ENCODE measurements around the gene PTX3.

GRCh38 chr3:156483424-156483846, 71.5 kb downstream of the SSR3 start:
- PRO-cap: no peak
- RAMPAGE, long total RNA, 4 experiments: no peak in any of the 4 experiments

DNA sequence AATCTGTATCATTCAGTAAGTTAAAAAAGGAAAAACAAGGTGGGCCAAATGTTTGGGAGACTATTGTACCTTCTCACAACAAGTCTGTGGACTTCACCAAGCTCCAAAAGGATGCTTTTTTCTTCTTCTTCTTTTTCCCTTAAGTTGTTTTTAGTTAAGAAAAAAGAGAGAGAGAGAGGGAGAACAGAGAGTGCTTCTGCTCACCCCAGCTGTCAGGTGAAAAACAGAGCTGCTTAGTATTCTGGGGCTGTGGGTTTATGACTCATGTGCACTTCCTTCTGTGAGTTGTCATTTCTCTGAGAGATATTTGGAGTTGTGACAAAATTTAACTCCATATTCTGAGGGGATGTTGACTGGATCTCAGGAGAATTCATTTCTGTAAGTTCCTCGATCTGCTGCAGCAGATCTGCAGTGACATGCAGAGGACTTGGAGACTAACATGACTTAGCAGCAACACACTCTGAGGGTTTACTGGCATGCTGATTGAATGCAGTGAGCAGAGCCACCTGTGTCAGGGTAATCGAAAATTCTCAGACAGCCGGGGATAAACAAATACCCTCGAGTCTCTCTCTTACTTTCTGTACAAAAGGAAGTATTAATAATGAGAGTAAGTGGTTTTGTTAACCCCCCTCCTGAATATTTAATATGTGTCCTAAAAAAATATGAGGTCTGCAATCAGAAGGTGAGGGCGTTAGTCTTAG, 70.6 kb downstream of the SSR3 start:
- PRO-cap: unidirectional peak, minus-strand start at position 214 of the sequence
- RAMPAGE, long total RNA, 4 experiments: no peak in any of the 4 experiments

DNA sequence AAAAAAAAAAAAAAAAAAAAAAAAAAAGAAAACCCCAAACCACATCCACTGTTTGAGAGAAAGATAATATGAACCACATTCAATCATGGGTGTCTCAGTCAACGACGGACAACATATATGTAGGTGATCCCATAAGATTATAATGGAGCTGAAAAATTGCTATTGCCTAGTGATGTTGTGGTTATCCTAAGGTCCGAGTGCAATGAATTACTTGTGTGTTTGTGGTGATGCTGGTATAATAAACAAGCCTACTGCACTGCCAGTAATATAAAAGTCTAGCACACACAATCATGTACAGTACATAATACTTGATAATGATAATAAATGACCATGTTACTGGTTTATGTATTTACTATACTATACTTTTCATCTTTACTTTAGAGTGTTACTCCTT, 30.2 kb downstream of the SSR3 start:
- PRO-cap: no peak
- RAMPAGE, long total RNA, 4 experiments: no peak in any of the 4 experiments

DNA sequence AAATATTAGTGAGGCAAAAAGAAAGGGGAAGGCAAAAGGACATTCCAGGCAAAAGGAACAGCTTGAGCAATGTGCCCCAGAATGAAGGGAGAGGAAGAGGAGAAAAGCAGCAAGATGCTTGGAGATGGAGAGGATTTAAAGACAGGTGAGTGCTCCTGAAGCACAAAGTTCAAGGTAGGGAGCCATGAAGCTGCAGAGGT, 26.4 kb downstream of the SSR3 start:
- PRO-cap: no peak
- RAMPAGE, long total RNA, 4 experiments: no peak in any of the 4 experiments

- PRO-cap: no peak
- RAMPAGE, long total RNA, 4 experiments: no peak in any of the 4 experiments
Observed at GRCh38 chr3:156531367-156531647, 23.6 kb downstream of the SSR3 start.

DNA sequence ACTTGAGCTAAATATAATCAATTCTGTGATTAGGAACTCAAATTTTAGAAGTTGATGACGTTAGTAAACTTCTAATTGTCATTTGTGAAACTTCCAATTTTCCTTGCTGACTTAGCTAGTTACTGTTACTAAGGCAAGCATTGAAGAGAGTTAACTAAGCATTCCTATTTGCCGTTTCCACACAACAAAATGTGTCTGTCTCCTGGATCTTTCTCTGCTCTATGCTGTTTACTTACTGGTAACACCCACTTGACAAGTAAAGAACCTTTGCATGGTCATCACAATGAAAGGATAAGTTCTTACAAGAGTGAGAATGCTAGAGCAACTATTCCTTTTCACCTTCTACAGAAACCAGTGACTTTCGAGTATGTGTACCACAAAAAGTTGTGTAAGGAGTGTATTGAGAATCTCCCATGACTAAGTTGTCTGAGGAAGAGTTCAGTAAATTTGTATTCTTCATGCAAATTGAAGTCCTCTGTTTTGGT, 10.7 kb downstream of the TIPARP start:
- PRO-cap: no peak
- RAMPAGE, long total RNA, 4 experiments: no peak in any of the 4 experiments

DNA sequence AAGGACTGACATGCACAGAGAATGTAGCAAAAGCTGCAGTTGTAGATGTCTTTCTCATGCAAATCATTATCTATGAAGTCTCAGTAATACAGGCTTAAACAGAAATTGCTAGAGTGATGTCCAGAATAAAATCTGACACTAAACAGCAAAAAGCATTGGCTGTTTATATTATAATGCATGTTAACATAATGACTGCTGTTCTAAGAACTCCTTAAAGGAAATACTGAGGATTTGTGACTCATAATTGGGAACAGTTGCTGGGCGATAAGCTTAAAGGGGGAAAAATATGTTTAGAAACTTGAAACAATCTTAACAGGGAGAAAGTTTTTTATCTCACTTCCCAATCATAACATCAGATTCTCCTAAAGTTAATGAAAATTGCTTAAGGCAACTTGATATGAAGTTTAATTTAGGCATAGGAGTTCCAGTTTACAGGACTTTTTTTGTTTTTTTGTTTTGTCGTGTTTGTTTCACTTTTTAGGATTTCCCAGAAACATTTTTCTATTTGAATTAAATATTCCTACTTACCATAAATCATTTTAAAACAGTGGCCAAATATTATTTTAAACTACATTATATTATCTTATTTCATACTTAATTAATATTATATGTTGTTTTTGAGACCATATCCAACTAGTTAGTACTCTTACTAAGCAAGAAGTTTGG, 17.6 kb downstream of the TIPARP start:
- PRO-cap: no peak
- RAMPAGE, long total RNA, 4 experiments: no peak in any of the 4 experiments

DNA sequence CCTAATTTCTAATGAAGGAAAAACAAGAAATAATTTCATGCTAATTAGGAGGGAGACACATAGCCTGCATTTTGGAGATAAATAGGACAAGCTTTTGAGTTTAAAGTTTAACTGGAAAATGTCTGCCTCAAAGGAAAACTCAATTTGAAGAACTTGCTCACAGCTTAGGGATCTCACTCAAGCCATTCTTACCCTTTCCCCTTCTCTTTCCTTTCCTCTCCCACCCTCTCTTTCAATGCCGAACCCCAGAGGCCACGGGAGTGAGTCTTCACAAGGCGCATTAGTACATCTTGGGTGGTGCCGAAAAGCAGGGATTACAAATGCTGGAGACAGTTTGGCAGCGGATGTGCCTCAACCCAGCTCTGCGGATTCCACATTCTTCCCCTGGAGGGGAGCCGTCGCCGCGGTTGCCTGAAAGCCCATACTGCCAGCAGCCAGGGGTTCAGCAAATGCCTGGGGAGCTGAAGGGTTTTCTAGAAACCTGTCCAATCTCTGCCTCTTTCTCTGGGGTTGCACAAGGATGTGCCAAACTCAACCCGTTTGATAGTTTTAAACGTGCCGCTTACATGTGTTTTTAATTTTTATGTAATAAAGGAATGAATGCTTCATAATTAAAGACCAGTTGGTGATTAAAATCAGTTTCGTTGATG, 74.8 kb upstream of the LEKR1 start:
- PRO-cap: no peak
- RAMPAGE, long total RNA, 4 experiments: no peak in any of the 4 experiments

GRCh38 chr3:156809784-156810621, 16.1 kb upstream of the LEKR1 start:
- PRO-cap: no peak
- RAMPAGE, long total RNA, 4 experiments: no peak in any of the 4 experiments

GRCh38 chr3:156816631-156817536, 9.3 kb upstream of the LEKR1 start:
- PRO-cap: no peak
- RAMPAGE, long total RNA, 4 experiments: start-site peak on the minus strand in 3 of 4 experiments, at chr3:156816968-156817068 at its widest, 13 to 18 reads per replicate

DNA sequence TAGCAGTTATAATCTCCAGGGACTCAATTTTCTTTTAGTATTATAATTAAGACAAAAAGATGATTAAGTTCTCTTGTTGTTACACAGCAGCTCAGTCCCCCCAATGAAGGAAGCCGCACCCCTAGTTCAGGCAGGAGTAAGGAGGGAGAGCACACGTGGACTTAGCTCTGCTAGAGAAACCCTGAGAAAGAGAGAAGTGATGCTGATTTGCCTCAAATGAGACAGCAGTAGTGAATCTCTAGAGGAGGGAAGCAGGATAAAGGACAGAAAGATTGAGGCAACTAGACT, 130.5 kb downstream of the CCNL1 start:
- PRO-cap: no peak
- RAMPAGE, long total RNA, 4 experiments: no peak in any of the 4 experiments

- PRO-cap: no peak
- RAMPAGE, long total RNA, 4 experiments: no peak in any of the 4 experiments
Observed at GRCh38 chr3:157128182-157128885, 31.6 kb downstream of the CCNL1 start.

DNA sequence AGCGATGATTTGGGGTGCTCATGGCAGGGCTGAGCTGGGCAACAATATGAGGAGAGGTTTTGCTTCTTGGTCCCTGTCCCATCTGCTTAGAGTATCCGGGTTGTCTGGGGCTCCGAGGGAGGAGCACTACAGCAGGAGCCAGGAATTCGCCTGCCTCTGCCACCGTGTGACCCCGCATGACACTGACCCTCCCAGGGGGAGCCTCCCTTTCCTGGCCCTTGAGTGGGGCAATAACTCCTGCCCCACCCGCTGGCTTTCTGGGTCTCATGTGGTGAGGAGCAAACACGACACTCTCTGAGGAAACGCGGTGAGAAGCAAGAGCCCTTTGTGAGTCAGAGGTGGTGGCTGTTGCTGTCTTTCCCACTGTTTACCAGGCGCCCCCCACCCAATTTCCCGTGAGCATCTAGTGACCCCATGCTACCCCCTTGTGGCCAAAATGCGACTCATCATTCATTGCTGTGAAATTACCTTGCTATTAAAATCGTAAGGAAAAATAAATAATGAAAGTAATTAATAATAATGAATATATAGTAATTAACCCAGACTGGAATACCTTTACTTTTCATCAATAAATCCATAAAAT, 29.5 kb downstream of the CCNL1 start:
- PRO-cap: no peak
- RAMPAGE, long total RNA, 4 experiments: no peak in any of the 4 experiments

GRCh38 chr3:157145520-157146260, 14.3 kb downstream of the CCNL1 start:
- PRO-cap: no peak
- RAMPAGE, long total RNA, 4 experiments: no peak in any of the 4 experiments

DNA sequence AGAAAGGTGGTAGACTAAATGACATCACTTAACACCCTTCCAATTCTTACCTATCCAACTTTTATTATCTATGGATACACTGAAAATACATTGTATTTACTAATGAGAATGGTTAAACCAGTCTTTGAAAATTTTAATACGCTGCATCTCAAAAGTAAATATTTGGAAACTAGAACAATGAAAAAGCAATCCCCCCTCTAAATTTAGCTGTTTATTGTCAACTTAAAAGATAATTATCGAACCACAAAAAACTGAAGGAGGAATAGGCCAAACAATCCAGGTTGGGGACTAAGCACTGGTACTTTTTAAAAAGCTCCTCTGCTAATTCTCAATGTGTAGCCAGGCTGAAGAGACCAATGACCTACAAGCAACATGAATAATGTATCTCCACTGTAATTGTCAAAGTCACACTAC, 3.6 kb downstream of the CCNL1 start:
- PRO-cap: no peak
- RAMPAGE, long total RNA, 4 experiments: no peak in any of the 4 experiments

DNA sequence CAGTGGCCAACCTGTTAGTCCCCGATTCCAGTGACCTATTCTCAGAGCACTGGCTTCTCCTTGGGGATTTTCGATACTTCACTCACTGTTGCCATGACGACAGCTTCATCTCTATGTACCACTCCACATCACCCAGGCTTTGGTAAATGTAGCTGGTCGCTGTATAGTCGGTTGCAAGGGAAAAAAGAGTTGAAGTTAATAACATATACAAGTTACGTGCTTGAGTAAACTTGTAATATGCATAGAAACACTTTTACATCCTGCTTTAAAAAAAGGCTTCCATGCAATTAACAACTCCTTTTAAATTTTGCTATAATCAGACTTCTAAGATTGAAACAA, 3.1 kb downstream of the CCNL1 start:
- PRO-cap: no peak
- RAMPAGE, long total RNA, 4 experiments: no peak in any of the 4 experiments

GRCh38 chr3:157413793-157414089, 22.9 kb upstream of the PTX3 start:
- PRO-cap: no peak
- RAMPAGE, long total RNA, 4 experiments: no peak in any of the 4 experiments

GRCh38 chr3:157436469-157437110, at the start of gene PTX3:
Gene PTX3 (plus strand): TSS chr3:157436850.
- PRO-cap: no peak
- RAMPAGE, long total RNA, 4 experiments: start-site peak on the plus strand in 1 of 4 experiments, at chr3:157436845-157436858 at its widest, 30 reads per replicate

DNA sequence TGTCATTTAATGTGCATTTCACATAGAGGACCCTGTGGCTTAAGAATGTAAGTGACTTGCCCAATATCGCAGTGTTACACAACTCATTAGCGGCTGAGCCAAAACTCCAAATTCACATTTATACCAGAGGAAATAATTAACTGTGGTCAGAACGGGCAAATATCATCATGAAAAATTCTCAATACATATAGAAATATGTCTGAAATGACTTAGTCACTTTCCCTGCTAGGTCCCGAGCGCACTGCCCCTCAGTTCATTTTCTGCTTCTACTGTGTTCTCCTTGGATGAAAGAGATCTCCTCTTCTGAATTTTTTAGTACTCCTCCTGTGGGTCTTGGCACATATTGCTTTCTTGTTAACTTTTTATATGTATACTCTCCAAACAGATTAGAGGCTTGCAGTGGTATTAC, 33.0 kb downstream of the PTX3 start:
- PRO-cap: no peak
- RAMPAGE, long total RNA, 4 experiments: no peak in any of the 4 experiments

DNA sequence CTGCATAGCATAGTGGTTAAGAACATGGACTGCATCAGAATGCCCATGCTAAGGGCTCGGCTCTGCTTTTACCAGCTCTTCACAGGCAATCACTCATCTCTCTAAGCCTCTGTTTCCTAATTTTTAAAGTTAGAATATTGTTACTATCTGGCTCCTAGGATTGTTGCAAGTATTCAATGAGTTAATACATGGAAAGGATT, 23.7 kb downstream of the VEPH1 start:
- PRO-cap: no peak
- RAMPAGE, long total RNA, 4 experiments: no peak in any of the 4 experiments

All from sigmoid colon (tissue), 4 donors.